Cardiac atrium fibroblast (primary cell): ENCODE data around the gene SERPINB3.

DNA sequence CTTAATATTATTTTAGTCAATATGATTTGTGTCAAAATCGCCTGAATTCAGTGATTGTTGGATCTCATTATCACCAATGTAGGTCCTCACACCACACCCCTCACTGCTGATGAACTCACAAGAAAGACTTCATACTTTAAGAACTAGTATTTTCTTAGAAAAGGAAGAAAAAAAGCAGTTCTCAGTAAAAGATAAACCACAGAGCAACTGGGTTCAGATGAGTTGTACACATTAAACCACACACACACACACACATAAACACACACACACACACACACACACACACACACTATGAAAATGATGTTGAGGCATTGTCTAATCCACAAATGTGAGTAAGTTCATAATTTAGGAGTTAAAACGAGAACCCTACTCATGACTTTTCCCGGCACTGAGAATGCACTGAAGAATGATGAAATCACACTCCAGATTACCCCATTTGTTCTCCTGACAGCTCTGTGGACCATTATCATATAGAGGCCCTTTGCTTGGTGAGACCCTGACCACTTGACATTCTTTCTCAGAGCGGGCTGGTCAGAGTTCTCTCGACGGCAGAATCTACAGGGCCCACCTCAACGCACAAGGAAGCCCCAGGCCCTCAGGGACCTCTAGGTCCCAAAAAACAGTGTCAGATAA lies 106.2 kb downstream of the BCL2 start:
- RAMPAGE, long total RNA: no peak

DNA sequence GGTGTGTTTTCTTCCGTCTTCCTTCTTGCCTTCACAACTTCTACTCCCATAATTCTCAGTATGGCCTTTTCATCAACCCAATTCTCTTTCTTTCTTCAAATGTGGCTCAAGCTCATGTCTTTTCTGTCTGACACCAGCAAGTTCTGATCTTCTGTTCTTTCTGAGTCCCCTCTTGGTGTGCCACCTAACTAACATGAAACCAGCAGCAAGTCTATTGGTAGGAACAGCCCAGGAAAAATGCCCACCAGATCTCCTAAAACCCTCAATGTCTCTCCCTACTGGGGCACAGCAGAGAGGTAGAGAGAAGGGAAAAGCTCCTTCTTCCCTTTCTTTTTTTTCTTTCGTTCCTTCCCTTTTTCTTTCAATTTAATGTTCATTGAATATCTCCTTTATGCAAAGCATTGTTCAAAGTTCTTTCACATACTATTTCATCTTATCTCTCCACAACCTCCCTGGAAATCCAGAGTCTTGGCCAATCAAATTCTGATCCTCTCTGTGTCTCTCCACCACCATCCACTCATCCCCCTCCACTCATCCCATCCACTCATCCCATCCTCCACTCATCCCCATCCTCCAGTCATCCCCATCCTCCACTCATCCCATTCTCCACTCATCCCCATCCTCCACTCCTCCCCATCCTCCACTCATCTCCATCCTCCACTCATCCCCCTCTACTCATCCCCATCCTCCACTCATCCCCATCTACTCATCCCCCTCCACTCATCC lies 101.3 kb downstream of the BCL2 start:
- RAMPAGE, long total RNA: no peak

- RAMPAGE, long total RNA: no peak
These were observed 94.1 kb downstream of the BCL2 start for GRCh38 chr18:63225398-63225972.

DNA sequence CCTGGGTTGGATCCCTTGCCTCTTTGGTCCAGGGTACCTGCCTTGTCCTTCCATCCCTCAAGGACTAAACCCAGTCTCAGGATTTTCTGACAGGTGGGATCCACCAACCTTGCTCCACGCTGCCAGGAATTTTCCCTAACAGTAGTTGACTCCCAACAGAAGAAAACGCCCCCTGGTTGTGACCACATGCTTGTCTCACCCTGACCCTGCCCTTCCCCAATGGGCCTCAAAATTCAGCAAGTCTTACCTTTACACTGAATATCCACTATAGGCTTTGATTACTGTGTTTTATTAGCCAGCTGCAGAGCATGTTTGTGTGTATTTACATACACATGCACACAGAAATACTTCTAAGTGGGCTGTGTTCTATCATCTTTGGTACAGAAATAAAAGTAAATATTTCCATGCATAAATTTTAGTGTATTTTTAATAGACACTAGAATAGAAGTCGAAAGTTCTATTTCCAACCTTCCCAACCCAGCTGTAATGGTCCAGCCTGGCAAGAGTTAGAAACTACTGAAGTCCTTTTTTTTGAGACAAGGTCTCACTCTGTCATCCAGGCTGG lies 23.7 kb downstream of the BCL2 start:
- RAMPAGE, long total RNA: no peak

DNA sequence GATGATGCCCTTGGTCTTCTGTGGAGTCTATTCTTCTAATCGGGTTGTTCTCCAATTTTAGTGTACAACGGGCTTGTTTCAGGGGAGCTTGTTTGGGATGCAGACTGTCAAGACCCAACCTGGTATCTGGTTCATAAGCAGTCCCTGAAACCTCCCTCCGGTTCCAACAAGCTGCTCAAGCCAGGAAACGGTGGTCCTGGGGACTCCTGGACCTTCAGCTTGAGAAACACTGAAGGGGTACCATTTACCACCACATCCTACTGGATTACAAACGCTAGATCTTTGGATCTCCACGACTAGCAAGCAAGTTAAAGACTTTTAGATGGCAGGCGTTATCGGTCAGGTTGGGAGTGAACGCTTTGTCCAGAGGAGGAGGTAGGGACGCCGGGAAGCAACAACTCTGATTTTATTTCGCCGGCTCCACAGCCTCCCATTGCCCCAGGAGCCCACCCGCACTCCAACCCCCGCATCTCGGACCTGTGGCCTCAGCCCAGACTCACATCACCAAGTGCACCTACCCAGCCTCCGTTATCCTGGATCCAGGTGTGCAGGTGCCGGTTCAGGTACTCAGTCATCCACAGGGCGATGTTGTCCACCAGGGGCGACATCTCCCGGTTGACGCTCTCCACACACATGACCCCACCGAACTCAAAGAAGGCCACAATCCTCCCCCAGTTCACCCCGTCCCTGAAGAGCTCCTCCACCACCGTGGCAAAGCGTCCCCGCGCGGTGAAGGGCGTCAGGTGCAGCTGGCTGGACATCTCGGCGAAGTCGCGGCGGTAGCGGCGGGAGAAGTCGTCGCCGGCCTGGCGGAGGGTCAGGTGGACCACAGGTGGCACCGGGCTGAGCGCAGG lies 1.8 kb downstream of the BCL2 start:
- RAMPAGE, long total RNA: no peak

GRCh38 chr18:63427416-63427792 lies 5.1 kb upstream of the VPS4B start:
- RAMPAGE, long total RNA: no peak

DNA sequence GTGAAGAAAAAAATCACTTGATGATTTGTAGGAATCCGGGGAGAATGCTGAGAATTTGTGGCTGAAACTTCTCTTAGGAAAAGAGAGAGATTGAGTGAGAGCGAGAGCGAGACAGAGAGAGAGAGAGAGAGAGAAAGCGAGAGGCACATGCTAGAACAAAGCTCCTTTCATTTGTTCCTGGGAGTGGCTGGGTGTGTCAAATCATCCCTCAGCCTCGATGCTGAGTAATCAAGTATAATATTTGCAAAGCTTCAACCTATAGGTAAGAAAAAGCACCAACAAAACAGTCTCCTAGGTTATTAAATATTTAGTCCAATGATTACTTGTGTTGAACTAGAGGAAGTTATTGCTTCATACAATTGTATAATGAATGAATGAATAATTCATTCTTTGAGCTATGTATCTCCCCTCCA lies 4.3 kb upstream of the SERPINB5 start:
- RAMPAGE, long total RNA: no peak

DNA sequence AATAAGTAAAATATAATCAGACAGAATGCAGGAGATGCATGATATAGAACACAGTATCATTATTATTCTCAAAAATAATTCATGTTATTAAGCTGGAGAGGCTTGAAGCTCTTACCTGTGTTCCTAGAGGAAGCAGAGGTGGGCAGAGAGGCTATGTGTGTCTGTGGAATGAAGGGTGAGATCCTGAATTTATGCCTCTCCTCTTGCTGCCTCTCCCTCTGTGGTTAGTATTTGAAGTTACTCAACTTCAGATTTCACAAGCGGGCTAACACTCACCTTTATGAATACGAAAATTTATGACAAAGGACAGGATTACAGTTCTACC lies at the start of gene SERPINB3:
SERPINB3 (minus strand) TSS at position 163 of the 325 bp plus-strand sequence.
- RAMPAGE, long total RNA: no peak

DNA sequence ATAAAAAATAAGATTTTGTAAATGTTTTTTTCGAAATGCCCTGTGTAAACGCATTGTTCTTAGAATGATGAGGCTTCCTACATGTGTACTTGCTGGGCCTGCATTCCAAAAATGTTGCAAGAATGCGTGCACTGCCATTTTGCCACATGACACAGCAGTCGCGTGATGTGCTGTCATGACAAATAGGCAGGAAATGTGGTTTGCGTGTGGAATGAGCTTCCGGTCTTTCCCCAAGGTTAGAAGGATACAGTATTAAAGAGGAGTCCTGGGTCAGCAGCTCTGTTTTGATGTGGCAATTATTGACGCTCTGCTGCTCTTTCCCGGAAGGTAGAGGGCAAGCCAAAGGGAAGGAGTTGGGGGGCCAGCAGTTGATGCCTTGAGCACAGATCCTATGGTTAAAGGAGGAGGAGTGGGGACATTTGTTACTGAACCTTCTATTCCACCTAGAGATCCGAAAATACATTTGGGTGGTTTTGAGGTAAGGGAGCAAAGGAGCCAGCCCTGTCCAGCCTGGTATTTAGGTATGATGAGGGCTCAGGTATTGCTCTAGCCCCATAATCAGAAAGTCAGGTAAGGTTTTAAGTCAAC lies 18.0 kb upstream of the SERPINB2 start:
- RAMPAGE, long total RNA: no peak

GRCh38 chr18:64272219-64272755 lies 302.4 kb downstream of the SERPINB8 start:
- RAMPAGE, long total RNA: no peak

DNA sequence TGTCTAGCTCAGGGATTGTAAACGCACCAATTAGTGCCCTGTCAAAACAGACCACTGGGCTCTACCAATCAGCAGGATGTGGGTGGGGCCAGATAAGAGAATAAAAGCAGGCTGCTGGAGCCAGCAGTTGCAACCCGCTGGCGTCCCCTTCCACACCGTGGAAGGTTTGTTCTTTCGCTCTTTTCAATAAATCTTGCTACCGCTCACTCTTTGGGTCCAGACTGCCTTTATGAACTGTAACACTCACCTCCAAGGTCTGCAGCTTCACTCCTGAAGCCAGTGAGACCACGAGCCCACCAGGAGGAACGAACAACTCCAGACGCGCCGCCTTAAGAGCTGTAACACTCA lies 144.9 kb upstream of the CDH7 start:
- RAMPAGE, long total RNA: no peak

GRCh38 chr18:67515608-67516459 lies 686 bp downstream of the DSEL start:
- RAMPAGE, long total RNA: no peak

DNA sequence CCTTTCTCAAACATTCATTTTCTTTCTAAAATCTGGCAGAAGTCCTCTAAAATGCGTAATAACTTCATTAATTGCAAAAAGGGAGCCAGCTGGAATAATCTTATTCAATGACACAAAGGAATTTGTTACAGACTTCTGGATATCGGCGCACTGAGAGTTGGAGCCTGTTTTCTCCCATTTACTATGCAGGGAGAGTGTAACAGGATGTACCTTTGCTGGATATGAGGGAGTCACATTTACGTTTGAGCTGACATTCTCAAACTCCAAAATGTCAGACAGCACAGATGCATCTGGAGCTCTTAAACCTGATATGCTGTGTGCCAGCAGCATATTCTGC lies 275.3 kb downstream of the TMX3 start:
- RAMPAGE, long total RNA: no peak

DNA sequence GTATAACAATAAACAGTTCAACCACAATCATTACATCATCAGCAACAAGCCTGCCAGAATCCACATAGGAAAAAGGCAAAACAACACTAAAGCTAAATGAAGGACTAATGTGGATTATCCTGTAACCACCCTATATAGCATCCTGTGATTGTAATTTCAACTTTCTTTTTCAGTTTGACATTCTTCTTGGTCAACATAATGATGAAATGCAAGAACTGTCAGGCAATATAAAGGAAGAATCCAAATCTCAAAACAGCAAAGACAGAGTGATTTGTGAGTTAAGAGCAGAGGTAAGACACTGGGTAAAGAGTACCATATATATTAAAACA lies 76.6 kb downstream of the CCDC102B start:
- RAMPAGE, long total RNA: no peak

- RAMPAGE, long total RNA: no peak
These were observed 61.8 kb downstream of the CD226 start for GRCh38 chr18:69885647-69886486.

DNA sequence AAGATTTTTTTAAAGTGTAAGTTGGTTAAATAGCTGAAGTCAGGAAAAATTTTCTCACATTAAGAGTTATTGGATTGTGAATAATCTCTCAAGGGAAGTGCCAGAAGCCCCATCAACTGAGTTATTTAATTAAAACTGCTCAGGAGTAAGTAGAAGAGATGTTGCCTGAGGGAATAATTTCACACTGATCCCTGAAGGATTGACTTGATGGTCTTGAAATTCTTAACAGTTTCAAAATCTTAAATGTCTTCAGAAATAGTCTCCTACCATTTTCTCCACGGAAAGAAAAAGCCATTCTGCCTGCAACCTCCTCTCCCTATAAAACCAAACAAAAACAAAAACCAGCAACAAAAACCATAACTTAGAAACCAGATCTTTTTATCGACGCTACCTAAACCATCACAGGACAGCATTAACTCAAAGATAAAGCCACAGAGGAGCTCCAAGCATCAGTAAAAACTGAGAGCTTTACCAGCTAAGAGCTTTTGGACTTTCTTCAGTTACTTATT lies 13.0 kb downstream of the CD226 start:
- RAMPAGE, long total RNA: no peak

- RAMPAGE, long total RNA: no peak
These were observed 7.4 kb upstream of the CD226 start for GRCh38 chr18:69955066-69955479.

GRCh38 chr18:70242926-70243417 lies 37.5 kb upstream of the RTTN start:
- RAMPAGE, long total RNA: no peak

DNA sequence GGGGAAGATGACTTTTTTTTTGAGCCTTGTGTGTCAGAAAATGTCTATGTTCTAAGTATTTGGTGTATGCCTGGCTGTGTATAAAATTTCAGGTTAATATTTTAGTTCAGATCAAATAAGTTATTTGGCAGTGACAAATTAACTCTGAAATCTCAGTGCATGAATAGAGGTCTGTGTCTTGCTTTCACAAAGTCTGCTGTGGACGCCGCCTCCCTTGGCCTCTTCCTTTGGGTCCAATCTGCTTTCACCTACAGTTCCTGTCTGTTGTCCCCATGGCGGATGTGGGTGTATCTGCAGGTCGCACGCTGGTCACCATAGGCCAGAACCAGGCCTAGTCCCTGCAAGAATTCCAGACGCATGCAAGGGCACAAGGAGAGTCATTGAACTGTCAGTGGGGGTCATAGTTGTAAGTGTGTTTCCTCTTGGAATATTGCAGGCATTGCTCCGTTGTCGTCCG lies 7.4 kb downstream of the SOCS6 start:
- RAMPAGE, long total RNA: no peak

- RAMPAGE, long total RNA: no peak
These were observed 131.2 kb downstream of the SOCS6 start for GRCh38 chr18:70419864-70420539.